Endometrial microvascular endothelial cells (primary cell): ENCODE measurements around the gene PGAP1.

DNA sequence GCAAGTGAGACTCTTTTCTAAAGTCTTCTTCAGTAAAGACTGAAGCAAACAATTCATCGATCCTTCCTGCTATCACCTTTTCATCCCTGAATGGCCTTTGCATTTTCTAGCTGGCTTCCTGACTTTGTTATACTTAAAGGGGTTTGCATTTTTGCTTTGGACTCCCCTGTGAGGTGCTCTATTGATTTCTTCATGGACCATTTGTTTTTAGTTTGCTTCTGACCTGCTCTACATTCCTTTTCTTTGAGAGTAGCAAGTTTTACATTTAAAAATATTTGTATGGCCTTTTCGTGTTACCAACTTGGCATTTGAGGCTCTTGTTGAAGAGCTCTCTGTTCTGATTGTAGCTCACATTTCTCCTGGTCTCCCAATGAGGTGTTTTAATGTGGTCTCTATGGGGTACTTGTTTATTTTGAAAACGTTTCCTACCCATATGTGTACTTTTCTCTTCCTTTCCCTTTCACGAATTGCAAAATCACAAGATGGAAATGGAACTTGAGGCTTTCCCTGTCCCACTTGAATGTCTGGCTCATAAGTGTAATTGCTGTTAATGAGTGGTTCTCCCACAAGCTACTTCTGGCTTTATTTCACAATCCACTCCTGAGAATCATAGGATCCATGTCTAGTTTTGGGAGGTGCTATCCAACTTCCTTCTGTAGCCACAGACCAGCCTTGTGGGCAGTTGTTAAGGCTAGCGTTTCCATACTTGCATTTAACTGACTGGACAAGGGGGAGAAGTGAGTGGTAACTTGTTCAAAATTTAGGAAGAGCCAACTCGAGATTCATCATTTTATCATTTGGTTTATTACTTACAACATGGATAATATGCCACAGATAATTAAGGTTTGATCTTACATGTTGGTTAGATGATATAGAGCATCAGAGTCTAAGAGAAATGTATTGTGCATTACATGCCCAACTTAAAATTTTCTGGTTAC, 81.1 kb upstream of the CAVIN2 start:
- RAMPAGE, long total RNA = no peak

DNA sequence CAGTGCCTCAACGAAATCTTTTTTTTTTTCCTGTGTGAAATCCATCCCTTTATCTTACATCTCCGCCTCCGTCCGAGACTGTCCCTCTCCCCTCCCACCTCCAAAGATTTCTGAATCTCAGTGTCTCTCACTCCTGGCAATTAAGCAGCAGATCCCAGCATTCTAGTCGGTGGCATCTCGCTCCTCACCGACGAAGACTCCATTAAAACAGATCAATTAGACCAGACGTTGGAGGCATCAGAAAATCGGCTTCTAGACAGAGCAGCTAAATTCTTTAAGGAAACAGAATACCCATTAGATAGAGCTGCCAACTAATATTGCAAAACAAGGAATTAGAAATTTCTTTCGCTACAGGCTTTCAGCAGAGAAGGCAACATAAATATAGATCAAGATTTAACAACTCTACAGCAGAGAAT, 1.9 kb upstream of the TMEFF2 start:
- RAMPAGE, long total RNA = no peak

- RAMPAGE, long total RNA = no peak
These were observed 947.6 kb upstream of the TMEFF2 start for GRCh38 chr2:193142288-193142837.

DNA sequence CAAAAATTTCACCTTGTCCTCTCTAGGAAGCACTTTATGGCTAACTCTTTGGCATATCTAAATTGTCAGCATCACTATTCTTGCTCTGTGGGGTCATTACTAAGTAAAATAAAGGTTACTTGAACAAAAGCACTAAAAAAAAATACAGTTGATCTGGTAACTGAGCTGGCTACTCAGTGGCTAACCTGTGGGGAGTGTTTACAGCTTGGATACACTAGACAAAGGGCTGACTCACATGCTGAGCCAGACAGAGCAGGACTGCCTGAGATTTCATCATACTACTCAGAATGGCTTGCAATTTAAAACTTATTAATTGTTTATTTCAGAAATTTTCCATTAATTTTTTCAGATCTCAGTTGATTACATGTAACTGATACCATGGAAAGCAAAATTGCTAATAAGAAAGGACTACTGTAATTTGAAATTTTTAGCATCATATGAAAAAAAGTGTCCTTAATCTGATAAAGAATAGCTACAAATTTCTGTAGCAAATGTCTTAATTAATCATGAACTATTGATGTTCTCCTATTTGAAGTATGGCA, 1690.4 kb upstream of the SLC39A10 start:
- RAMPAGE, long total RNA = no peak

DNA sequence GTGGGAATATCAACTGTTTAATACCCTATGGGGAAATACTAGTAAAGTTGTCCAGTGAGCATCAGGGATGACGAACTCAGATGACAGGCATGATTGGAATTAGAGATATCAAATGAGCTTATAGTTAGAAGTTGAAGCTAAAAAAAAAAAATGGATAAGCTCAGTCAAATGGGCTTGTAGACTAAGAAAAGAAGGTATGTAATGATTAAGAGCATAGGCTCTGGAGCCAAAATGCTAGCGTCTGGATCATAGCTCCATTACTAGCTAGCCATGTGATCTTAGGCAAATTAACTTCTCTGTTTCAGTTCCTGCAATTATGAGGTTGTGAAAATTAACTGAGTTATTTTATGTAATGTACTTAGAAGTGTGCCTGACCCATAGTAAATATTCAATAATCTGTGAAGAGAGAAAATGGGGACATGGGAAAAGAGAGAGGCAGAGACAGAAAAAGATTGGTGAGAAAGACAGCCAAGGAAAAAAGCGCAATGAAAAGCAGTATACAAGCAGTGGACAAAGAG, 95.8 kb upstream of the SLC39A10 start:
- RAMPAGE, long total RNA = no peak

DNA sequence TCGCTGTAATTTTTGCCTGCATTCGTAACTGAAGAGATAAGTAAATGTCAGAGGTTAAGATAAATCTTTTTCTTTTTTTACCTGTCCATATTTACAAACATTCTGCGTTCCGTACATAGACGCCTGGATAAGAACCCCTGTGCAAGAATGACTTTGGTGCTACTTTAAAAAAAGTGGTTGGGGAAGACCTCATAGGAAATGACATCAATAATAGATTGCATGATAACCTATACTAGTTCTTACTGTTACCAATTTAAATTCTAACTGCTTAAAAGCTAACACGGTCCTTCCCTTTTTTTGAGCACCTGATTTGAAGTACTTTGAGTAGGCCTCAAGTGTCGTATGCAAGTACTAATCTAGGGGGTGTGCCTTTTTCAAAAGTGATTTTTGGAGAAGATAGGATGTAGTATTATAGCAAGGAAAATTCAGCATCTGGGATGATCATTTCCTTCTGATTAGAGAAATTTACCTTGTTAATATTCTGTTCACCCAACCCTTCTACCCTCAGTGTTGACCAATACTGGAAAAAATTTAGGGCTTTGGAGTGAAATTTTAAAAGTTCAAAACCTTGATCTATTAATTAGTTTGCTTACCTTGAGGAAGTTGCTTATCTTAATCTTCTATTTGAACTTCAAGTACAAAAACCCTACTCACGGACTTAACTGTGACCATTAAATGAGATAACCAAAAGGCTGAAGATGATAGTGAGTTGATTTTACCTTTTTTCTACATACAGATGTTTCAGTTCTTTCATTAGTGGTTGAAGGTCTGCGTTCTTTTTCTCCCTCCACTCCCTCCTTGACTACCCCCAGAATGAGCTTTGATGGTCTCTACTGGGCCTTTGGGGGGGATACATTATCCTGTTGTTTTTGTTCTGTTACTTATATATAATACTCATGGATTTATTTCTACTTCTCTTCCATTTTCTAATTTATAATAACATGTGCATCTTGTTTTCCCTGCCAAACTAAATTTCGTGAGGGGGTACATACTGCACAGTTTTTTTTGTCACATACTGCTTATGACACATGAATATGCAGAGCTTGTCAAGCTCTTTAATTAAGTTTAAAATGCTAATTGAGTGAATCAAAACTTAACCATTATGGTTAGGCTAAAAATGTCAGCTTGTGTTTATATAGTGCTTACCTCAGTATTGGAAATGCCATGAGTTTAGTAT, 2.4 kb downstream of the SLC39A10 start:
- RAMPAGE, long total RNA = no peak

- RAMPAGE, long total RNA = no peak
These were observed 78.4 kb downstream of the SLC39A10 start for GRCh38 chr2:195735345-195735976.

DNA sequence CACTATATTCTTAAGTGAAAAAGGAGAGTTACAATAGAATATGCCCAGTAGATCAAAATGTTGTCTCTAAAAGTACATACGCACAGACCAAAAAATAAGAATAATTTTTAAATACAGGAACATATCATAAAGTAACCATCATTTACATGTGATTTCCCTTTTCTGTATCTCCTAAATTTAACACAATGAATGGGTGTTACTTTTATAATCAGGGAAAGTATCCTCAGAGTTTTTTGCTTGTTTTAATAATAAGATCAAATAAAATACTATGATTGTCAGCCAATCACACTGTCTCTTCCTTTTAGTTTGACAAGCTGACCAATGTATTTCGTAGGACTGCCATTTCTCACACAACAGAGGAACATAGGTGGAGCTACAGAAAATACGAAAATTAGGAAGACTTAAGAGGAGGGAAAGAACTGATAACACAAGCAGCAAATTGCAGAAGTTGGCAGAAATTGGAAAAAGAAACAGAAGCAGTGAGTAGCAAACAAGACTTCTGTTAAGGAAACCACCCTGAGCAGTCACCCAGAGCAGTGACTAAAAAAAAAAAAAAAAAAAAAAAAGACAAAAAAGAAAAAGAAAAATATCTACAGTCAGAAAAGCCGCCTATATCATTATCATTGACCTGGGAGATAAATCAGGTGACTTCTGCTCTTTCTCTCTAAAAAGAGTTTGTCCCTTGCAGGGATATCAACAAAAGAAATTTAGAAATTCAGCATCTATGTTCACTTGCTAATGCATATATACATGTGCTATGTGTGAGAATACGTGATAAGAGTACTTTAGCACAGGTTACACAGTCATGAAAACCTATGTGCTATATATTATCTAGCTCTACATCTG, 21.5 kb downstream of the STK17B start:
- RAMPAGE, long total RNA = no peak

DNA sequence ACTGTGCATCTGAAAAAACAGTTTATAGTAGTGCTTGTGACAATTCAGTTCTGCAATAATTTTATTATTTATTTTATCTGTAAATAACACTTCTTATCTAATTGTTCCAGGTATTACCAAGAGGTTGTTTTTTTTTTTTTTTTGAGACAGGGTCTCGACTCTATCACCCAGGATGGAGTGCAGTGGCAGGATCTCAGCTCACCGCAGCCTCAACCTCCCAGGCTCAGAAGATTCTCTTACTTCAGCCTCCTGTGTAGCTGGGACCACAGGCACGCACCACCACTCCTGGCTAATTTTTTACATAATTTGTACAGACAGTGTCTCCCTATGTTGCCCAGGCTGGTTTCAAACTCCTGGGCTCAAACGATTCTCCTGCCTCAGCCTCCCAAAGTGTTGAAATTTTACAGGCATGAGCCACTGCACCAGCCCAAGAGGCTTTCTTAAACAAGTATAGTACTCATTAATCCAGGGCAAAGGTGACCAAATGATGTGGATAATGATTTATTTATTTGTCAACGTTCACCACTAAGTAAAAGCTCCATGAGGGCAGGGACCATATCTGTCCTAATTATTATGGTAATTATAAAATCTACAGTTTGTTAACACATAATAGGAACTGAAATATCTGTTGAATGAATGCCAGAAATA, 12.1 kb downstream of the STK17B start:
- RAMPAGE, long total RNA = no peak

DNA sequence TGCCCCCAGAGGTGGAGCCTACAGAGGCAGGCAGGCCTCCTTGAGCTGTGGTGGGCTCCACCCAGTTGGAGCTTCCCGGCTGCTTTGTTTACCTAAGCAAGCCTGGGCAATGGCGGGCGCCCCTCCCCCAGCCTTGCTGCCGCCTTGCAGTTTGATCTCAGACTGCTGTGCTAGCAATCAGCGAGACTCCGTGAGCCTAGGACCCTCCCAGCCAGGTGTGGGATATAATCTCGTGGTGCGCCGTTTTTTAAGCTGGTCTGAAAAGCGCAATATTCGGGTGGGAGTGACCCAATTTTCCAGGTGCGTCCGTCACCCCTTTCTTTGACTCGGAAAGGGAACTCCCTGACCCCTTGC, 66.4 kb downstream of the HECW2 start:
- RAMPAGE, long total RNA = no peak

- RAMPAGE, long total RNA = no peak
These were observed 55.2 kb downstream of the HECW2 start for GRCh38 chr2:196538197-196538608.

GRCh38 chr2:196592281-196592642, 1.1 kb downstream of the HECW2 start:
- RAMPAGE, long total RNA = no peak

DNA sequence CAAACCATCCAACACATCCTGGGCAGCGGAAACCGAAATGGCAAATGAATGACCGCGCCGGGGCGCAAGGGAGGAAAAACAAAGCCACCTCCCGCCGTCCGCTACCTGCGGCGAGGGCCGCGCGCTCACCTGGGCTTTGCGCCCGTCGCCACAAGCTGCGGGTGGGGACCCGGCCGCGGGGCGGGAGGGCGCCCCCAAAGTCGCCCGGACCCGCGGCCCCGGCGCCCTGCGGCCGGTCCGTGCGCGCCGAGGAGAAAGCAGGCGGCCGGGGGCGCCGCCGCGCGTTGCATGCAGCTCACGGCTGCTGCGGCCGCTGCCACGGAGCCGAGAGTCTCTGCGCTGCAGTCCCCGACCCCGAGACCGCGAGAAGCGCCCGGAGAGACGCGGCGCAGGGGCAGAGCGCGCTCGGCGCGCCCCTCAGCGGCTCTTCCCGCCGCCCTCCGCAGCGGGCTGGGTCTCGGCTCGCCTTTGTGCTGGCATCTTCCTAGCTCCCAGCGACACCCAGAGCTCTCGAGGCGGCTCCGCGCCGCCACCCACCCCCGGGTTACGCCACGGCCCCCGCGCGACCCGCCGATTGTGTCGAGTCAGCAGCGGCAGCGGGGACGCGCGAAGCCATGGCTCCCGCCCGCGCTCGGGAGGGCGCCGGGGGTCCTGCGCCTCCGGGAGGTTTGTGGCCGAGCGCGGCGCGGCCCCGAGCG, 562 bp downstream of the HECW2 start:
- RAMPAGE, long total RNA = no peak

DNA sequence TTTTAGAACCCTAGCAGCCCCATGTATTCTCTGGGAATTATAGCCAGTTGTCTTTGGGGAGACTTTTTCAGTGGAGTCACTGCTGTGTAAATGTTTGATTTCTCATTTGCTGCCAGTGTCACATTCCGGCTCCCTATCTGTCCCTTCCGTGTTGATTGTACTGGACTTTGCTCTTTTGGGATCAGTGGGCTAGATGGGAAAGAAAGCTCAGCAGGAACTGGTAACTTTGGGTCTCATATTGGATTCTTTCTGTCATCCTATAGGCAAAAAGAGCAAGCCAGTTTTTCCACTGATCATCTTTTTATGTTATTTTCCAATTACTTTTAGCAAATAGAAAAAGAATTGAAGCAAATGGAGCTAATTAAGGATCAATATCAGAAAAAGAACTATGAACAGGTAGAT, 70.0 kb downstream of the GTF3C3 start:
- RAMPAGE, long total RNA = no peak

DNA sequence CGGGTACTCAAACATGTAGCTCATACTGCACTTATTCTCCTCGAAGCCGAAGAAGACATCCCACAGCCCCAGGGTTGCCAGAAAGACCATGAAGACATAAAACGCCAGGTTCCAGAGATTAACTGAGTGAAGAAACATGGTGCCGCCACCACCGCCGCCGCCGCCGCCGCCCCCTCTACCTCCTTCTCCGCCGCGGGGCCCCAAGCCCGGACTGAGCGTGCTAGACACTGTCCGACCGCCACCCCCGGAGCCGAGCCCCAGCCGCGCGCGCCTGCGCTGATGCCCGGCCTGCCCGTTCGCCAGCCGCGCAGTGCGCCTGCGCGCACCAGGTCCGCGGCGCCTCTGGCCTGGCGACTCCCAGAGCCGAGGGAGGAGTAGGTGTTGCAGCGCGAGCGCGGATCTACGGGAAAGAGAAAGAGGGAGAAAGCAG, at the start of gene PGAP1:
Gene PGAP1 (minus strand): TSS at position 229 of the 430 bp plus-strand sequence.
- RAMPAGE, long total RNA = no peak

GRCh38 chr2:196926909-196927780, 638 bp upstream of the PGAP1 start:
- RAMPAGE, long total RNA = no peak

DNA sequence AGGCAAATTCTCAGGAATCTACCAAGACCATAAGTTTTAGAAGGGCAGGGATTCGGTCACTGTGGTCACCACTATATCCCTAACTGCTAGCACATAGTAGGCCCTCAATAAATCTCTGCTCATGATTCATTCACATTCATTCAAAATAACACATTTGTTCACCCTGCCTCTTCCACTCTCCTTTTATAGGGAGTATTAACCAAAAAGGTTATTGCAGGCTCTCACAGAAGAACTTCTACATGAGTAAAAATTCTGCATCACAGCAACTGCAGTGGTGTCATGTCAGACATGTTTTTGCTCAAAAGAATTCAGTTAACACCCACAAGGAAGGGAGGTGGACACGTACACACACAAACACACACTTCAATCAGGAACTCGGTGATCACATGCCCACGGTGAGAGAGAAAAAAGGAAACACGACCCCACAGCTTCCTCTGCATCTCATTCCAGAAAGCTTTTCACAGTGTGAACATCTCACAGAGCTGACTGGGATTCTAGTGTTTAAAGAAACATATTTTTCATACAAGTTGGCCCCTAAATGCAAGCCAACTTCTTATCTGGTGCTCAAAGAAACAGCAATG, 98.0 kb downstream of the ANKRD44 start:
- RAMPAGE, long total RNA = no peak

DNA sequence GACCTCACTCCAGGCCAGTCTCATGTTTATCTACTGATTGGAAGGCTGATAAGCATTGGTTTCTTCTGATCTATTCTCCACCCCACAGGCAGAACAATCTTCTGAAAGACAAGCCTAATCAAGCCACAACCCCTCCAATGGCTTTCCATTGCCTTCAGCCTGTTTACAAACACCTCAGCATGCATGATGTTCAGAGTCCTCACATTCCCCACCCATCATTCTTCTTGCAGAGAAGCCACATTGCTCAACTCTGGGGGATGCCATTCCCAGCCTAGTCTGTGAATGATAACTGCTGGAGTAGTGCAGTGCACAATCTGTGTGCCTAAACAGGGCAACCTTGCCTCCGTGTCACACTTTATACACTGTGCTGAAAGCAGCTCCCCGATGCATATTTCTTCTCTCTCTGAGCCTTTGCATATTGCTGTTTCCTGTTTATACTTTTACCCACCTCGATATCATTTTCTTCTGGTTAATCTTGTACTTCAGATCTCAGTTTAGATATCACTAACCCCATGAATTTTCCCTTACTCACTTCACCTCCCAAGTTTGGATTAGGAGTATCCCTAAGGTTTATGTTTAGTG, 12.8 kb upstream of the ANKRD44 start:
- RAMPAGE, long total RNA = no peak

DNA sequence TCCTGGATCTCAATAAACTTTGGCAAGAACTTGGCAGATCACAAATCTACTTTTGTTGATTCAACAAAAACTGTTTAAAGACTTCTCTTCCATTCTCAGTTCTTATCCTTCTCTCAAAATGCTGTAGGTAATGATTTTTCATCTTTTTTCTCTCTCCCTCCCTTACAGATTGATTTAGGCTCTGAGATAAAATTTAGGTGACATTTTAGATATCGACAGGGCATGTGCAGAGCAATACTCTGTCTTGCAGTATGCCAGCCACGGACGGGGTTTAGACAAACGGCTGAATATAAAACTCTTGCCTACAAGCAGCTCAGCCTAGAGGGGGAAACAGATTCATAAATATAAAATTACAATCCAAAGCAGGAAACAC, 453 bp upstream of the MARS2 start:
- RAMPAGE, long total RNA = no peak

GRCh38 chr2:197891731-197892283, 87.4 kb downstream of the PLCL1 start:
- RAMPAGE, long total RNA = no peak